ENCODE results near the genes OR4C5, TRIM49B, OR4C12, OR4C15, OR8K1, OR8J1 and OR5M8.

DNA sequence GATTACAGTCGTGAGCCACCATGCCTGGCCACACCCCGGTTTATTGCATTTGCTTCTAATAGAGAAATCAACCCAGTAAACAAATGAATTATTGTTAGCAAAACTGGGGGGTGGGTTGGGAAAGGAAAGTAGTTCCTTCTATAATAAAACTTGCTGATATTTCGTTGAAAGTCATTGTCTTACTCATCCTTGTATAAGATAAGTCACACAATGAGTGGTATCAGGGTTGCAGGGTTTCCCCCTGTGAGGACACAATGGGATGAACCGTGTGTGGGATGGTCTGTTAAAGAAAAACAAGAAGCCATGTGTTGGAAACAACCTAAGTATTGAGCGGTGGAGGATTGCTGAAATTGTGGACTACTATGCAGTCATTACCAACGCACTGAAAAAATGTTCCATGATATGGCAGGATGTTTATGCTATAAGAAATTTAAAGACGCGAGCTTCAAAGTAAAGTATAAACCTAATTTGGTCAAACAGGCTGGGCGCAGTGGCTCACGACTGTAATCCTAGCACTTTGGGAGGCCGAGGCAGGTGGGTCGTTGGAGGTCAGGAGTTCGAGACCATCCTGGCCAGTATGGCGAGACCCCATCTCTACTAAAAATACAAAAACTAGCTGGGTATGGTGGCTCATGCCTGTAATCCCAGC, 28.6 kb downstream of the PTPRJ start:
- RRBS, result no CpG with 5 or more reads among the region's 14 CpGs

DNA sequence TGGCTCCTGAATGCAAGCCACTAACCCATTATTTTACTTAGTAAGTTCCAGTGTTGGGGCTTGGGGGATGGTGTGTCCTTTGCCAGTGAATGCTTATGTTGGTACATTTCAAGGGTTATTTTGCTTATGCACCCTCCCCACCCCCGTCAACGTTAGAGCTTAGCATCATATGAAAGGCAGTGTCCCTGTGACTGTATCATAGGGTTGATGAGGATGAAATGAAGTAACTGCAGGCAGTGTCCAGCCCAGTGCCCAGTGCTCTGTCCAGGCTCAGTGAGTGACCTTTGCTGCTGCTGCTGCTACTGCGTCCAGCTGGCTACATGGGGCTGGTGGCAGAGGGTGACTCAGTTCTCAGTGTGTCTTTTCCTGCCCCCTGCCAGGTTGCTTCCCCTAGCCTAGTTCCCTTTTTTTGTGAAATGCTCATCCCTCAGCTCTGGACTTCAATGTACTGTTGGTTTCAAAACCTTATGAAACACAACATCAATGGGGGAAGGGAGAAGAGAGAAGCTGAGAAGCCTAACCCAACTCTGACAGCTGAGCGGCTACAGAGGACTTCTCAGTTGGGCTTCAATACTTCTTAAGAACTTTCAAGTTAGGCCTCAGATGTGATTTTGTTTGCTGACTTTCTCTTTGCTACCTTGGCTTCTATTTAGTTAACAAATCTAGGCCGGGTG, 51.6 kb downstream of the PTPRJ start:
- RRBS, result no CpG with 5 or more reads among the region's 5 CpGs

- RRBS, result no CpG with 5 or more reads among the region's 5 CpGs
These were observed 71.8 kb downstream of the PTPRJ start for GRCh38 chr11:48052065-48052606.

GRCh38 chr11:48077807-48078614, 97.7 kb downstream of the PTPRJ start:
- RRBS, result no CpG with 5 or more reads among the region's 10 CpGs

GRCh38 chr11:48149958-48150726, 66.5 kb upstream of the OR4B1 start:
- RRBS, result no CpG with 5 or more reads among the region's 6 CpGs

DNA sequence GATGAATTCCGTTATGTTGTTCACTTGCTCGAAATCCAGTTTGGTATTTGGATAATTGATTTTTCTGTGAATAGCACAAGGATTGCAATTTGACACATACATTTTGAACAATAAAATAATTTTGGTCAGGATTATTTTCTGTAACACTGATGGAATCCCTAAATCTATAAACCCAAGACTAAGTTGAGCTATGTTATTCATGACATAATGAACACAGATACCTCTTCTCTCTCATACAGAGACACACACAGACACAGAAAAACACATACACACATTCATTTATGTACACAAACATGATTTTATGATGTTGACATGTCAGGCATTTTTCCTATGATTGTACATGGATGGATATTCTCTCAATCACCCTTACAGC, at the start of gene OR4C5:
Gene OR4C5, minus strand, starts transcription at position 102 of the 373 bp plus-strand sequence.
- RRBS, result no CpG with 5 or more reads among the region's 2 CpGs

GRCh38 chr11:48915835-48916144, 67.9 kb downstream of the TRIM51G start:
- RRBS, result no CpG with 5 or more reads among the region's 4 CpGs

- RRBS, result no CpG with 5 or more reads among the region's 3 CpGs
These were observed at the start of gene TRIM49B for GRCh38 chr11:49028410-49029059. Gene TRIM49B (plus strand): TSS chr11:49028823.

- RRBS, result no CpG with 5 or more reads among the region's 2 CpGs
These were observed at the start of gene OR4C12 for GRCh38 chr11:49982313-49982822. Gene OR4C12 (minus strand): TSS chr11:49982535.

- RRBS, result no CpG with 5 or more reads among the region's 1 CpG
These were observed 54.8 kb upstream of the OR4C12 start for GRCh38 chr11:50037224-50037490.

DNA sequence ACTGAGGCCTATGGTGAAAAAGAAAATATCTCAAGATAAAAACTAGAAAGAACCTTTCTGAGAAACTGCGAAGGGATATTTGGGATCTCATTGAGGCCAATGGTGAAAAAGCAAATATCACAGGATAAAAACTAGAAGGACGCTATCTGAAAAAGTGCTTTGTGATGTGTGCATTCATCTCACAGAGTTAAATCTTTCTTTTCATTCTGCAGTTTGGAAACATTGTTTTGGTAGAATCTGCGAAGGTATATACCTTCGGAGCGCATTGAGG, 163.0 kb upstream of the TRIM48 start:
- RRBS, result no CpG with 5 or more reads among the region's 5 CpGs

GRCh38 chr11:55554190-55554687, at the start of gene OR4C15:
Gene OR4C15 (plus strand): TSS chr11:55554469.
- RRBS, result no CpG with 5 or more reads among the region's 1 CpG

DNA sequence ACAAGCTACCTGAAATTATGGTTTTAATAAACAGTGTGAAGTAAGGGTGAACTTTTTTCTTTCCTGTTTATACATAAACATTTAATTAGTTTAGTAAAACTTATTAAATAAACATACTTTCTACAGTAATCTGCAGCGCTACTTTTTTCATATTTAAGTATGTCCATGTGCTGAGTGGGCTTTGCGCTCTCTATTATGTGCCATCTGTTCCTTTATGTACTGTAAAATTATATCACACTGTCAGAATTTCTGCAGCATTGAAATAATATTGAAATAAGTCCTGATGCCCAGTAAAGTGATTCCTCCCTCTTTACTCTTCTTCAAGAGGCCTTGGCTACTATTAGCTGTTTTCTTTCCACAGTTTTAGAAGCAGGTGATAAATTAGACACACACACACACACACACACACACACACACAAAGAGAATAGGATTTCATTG, 14.5 kb downstream of the OR10AG1 start:
- RRBS, result no CpG with 5 or more reads among the region's 2 CpGs

DNA sequence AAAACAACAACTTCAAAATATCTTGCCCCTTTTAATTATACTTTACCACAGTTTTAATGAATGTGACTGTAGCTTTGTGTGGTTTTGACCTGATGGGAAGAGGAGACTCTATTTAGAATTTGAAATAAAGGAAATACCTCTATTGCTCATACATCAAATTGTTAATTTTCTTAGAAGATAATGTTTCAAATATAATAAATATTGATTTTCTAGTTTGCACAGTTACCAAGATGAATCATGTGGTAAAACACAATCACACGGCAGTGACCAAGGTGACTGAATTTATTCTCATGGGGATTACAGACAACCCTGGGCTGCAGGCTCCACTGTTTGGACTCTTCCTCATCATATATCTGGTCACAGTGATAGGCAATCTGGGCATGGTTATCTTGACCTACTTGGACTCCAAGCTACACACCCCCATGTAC, at the start of gene OR8K1:
Gene OR8K1, plus strand, starts transcription at position 231 of the 428 bp plus-strand sequence.
- RRBS, result no CpG with 5 or more reads among the region's 1 CpG

- RRBS, result no CpG with 5 or more reads among the region's 1 CpG
These were observed at the start of gene OR8J1 for GRCh38 chr11:56354096-56354396. Gene OR8J1 (plus strand): TSS chr11:56354291.

DNA sequence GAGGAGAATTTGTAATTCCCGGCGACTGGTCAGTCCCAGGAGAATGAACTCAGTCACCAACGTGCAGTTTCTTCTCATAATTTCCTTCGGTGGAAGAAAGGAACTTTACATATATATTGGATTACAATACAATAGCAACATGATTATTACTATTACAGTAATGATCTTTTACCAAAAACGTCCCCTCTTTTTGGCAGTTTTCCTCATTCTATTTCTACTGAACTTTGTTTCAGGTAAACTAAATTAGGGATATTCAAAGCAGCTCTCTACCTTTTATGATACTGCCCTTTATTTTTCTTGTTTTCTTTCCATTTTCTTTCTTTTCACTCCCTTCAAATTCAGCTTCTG, at the start of gene OR5M8:
Gene OR5M8, minus strand, starts transcription at position 78 of the 348 bp plus-strand sequence.
- RRBS, result no CpG with 5 or more reads among the region's 5 CpGs

DNA sequence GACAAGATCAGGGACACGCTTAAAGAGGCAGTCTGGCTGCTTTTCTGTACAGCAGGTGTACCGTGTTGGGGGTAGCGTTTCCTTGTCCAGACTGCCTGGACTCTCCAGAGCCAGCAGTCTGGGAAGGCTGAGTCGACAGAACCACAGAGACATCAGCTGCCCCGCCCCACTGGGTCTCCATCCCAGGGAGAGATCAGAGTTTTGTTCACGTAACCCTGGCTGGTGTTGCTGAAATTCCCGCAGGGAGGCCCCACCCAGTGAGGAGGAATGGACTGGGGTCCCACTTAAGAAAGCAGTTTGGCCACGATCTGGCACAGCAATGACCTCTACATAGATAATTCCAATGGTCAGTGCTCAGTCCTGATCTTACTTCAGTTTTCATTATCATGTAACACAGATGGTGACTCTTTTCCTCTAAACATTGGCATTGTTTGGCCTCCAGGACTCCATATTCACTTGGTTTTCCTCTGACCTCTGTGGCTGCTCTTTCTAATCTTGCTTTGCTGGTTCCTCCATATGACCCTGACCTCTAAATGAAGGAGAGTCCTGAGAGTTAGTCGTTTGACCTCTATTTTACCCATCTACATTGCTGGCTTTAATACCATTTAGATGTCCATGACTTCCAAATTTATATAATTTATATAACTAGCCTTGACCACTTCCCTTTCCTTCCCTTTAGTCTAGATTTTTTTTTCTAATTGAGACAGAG, 89.6 kb upstream of the LRRC55 start:
- RRBS, result no CpG with 5 or more reads among the region's 9 CpGs

DNA sequence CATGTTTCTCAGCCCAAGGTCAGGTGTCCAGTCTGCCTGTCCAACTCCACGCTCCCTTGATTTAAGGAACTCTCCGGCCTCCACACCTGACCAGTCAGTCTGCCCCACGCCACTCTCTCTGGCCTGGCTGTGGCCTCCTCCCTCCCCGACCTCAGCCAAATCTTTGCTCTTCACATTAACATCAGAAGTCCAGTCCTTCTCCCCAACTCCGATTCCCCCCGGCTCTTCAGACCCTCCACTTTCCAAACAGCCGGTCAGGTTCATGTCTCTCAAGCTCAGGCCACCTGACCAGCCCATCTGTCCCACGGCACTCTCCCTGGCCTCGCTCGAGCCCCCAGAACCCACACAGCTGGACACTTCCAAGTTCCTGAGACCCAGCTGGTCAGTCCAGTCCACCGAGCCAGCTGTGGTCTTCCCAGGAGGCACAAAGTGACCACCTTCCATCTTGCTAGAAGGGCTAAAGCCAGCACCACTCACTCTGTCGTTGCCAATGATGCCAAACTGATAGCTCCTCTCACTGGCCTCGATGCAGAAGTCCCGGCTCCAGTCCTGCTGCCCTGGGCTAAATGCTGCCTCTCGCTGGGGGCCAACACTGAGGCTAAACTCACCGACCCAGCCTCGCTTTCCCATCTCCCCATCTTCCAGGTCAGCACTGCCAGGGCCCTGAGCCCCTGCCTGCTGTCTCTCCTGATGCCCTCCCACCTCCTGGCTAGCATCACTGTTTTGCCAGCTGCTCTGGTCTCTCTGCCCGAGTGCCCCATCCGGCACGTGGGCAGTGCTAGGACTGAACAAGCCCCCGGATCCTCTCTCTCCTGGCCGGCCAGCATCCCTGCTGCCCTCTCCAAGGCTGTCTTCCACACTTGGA, 15.7 kb downstream of the TNKS1BP1 start:
- RRBS, result 83% methylated on average over 2 of the region's 22 CpGs

DNA sequence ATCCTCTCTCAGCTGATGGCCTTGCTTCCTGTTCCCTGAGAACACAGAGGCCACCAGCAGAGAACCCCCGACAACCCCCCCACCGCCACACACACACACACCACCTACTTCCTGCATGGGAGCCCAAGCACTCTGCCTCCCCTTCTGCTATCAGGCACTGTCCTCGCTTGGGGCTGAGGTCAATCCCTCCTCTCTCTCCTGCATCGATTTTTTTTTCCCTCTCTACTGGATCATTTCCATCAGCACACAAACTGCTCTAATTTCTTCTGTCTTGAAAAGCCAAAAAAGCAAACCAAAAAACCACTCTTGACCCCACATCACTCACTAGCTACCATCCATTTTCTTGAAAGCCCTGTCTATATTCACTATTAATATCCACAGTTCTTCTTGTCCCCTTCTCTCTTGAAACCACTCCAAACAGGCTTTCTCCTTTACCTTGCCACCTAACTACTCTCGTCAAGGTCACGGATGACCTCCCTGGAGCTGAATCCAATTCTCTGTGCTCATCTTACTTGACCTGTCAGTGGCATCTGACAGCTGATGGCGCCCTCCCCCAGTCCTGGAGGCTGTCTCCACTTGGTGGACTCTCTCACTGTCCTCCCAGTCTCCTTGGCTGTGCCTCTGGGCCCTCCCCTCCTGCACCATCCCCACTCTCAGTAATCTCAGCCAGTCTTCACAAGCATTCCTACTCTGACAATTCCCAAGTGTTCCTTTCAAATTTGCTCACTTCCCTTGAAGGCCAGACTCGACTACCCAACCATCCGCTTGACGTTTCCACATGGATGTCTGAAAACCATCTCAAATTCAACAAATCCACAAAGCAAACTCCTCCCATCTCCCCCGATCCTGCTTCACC, 8.9 kb downstream of the TNKS1BP1 start:
- RRBS, result no CpG with 5 or more reads among the region's 11 CpGs

- RRBS, result no CpG with 5 or more reads among the region's 14 CpGs
These were observed 7.4 kb downstream of the P2RX3 start for GRCh38 chr11:57345431-57346080.

Data from Jurkat, Clone E6-1 (cell line).